Measurements from ENCODE around the genes GOSR1, ATAD5 and EVI2B.

DNA sequence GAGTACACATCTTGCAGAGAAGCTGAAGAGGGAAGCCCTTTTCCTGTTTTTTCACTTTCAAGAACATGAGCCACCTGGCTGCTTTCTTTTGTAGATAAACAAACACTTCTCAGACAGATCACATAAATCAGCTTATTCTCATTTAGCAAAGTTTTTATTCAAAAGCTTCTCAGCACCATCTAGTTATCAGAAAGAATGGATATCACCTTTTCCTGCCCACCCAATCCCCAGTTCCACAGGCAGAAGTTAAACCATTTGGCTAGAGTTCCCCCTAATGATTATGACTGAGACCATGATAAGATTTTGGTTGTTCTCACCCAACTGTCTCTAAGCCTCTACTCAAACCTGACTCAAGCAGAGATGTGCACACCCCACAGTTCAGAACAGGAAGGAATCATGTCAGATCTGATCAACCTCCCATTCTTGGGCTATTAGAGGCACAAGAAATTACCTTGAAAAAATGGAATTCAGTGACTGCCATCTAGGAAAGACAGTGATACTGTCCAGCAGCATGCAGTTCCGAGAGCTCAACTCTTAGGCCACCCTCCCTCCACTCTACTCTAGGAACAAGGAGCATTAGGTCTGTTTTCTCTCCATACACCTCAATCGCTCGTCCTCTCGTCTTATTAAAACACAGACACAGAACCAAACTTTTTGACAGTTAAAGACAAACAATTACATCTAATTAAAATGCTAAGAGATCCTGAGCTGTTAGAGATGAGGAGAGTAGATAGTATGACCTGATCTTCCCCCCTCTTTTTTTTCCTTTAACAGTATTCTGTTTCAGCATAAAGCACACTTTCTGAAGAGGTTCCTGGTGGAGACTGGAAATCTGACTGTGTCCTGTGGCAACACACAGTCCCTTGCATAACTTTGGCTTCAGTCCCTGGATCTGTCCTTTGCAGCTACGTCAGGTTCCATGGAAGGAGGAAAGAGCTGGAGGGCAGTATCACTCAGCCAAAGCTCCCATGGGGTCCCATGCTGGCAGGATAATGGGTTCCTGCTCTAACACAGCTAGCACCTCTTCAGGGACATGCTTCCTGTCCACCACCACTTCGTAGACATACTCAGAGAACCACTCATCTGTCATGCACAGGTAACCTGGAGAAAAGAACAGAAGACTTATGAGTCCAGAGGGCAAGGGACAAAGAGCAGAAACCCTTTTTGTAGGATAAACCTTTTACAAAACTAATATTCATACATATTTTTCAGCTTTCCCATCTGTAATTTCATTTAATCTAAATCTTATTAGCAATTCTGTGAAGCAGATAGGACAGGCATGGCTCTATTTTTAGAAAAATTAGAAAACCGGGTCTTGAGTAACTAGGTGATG lies 13.0 kb upstream of the SLC6A4 start:
- RRBS: no CpG with 5 or more reads among the region's 7 CpGs

DNA sequence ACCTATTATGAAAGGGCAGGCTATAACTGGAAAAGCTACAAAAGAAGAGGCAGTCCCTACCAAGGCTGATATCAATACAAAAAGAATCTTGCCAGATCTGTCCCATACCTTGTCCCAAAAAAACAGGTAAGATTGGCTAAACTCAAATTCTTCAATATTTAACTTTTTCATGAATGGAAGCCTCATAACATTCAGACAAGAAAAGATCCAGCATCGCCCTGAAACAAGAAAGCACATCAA lies 2.6 kb downstream of the BLMH start:
- RRBS: no CpG with 5 or more reads among the region's 1 CpG

DNA sequence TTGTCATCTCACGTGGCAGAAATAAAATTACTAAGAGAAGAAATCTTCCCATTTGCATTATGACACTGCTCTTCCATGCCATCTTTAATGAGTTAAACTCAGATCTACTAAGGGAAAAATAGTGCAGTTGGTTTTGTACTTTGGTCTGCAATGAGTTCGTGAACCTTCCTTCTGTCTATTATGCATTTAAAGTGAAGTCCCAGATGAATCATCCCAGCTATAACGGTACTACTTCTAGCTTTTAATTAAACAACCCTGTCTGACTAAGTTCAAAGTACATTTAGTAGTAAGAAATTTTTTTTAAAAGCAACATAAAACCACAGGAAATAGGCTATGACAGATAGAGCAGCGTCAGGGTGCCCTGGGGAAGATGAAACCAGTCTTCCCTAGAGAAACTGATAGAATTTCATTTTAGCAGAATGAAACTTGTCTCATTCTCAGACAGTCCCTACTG lies 1.8 kb downstream of the TMIGD1 start:
- RRBS: no CpG with 5 or more reads among the region's 4 CpGs

DNA sequence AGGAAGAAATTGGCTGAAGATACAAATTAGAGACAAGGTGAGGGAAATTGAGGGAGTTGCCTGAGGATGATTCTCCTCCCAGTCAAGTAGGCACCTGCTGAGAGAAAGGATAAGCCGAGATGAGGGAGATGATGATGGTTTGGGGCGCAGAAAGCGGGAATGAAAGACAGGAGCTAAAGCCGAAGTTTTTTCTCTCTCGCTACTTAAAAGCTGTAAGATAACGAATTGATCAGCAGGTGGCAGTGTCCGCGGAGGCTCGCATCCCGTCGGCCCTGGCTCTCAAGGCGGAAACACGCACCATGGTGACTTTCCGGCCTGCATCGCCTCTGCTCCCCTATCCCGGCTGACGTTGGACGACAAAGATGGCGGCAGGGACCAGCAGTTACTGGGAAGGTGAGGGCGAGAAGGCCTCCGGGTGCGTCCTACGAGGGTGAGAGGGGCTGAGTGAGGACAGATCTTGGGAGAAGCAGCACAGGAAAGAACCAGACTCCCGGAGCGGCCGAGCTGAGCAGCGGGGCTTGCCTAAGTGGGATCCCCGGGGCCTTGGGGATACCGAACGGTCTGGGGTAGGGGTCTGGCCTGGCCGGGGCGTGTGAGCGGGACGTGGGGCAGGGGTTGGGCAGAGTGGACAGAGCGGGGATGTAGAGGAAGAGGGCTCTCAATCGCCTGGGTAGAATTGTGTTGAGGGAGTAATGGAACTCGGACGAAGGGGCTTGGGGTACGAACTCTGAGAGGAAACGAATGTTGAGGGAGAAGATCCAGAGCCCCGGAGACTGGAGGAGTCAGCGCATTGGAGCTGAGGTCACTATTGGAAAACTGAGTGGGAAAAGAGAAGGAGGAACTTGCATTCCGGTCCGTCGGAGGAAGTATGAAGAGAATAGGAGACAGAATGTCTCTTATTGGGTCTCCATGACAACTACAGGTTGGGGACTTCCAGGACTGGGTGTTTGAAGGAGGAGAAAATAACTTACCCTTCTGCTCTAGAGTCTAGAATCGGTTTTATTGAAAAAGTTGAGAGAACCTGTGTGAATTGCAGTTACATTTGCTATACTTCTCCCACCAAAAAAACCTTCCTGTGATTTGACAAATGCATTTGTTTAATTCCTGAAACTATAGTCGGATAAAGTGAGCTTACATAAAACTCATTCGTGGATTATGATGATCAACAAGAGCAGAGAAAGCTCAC lies at the start of gene GOSR1:
Gene GOSR1 (plus strand): TSS at position 337 of the 1,186 bp plus-strand sequence.
- RRBS: 2% methylated on average over 19 of the region's 48 CpGs

GRCh38 chr17:30576129-30576575 lies 98.9 kb downstream of the GOSR1 start:
- RRBS: no CpG with 5 or more reads among the region's 15 CpGs

GRCh38 chr17:30822776-30823326 lies 1.6 kb downstream of the CRLF3 start:
- RRBS: 24% methylated on average over 3 of the region's 14 CpGs

GRCh38 chr17:30825520-30826268 lies 1.2 kb upstream of the CRLF3 start:
- RRBS: no CpG with 5 or more reads among the region's 15 CpGs

DNA sequence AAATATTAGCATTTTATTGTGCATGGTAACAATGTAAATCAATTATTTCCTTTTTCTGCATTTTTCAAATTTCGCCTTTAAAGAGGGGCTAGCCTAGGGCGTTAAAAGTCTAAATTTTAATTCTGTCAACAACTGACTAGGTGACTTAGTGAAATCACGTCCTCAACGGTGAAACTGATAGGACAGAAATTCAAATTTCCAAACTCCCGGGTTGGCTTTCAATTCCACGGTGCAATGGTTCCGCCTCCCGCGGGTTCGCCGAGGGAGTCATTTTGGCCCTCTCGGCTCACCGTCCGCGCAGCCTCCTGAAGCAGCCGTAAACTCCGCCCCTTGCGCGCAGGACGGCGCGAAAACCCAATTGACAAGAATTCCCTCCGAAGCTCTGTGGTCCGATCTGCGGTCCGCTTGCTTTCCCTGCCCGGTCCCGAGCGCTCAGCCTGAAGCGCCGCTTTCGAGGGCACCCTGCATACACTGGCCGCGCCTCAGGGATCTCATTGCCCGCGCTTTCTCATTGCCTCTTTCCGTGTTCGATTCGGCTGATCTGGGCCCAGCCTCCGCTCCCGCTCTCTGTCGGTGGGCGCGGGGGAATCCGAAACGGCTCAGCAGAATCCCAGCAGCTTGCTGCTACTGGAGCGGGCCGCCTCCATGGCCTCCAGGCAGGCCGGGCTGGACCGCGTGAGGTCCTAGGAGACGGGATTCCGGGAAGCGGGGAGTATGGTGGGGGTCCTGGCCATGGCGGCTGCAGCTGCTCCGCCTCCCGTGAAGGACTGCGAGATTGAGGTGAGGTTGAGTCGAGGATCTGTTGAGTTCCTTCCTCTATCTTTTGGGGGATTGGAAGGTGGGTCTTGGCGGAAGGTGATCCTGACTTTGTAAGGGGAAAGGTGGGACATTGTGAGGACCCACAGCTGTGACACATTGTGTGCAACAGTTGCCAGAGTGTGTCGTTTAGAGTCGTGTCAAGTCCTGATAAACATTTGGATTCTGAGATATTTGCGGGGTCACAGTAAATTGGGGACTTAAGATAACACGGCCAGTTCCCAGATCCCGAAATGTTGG lies at the start of gene ATAD5:
Gene ATAD5 (plus strand): TSS at position 333 of the 1,056 bp plus-strand sequence.
- RRBS: no CpG with 5 or more reads among the region's 65 CpGs

DNA sequence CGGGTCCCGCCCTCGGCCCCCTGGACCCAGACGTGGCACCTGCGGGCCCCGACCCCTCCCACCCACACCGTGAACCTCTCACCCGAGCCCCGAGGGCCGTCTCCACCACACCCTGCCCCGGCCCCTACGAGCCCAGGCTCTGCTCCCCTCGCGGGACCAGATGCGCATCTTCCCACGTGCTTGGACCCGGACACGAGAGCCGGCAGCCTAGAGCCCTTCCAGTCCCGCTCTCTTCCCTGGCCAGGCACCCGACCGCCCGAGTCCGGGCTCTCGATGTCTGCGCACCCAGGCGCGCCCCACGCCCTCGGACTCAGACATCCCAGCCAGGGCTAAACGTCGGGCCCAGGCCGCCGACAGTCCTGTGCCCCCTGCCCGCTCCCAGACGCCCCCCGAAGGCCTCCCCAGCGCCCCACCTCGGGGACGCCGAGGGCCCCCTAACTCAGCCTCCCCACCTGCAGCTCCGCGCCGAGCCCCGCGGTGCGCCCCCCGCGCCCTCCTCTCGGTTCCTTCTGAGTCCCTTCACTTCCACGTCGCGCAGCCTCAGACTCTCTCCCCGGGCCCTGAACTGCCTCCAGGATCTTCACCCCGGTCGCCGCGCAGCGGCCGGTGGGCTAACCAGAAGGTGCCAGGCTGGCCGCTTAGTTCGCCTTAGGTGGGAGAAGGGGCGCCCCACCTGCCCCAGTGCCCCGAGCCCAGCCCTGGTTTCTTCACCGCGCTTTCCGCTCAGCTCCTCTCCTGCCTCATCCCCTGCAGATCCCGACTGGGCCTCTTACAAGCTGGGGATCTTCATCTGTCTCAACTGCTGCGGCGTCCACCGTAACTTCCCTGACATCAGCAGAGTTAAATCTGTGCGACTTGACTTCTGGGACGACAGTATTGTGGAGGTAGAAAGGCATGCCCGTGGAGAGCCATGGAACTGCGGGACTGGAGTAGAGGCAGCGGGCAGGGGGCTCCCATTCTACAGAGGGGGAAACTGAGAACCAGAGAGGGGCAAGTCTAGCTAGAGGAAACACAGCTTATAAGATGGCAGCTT lies 758 bp downstream of the ADAP2 start:
- RRBS: 61% methylated on average over 14 of the region's 76 CpGs

DNA sequence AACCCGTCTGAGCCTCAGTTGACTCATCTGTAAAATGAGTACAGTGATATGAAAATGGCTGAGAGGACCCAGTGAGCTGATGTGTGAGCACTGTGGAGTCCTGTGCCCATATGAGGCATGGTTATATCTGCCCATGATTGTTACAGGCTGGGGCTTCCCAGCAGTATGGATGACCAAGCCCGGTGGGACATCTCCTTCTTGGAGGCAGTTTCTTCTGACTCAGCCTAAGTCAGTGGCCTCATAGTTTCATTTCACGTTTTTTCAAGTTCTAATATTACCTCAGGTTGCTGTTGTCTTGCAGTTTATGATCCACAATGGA lies 4.7 kb downstream of the ADAP2 start:
- RRBS: no CpG with 5 or more reads among the region's 3 CpGs

GRCh38 chr17:30933756-30934478 lies 12.2 kb downstream of the ADAP2 start:
- RRBS: no CpG with 5 or more reads among the region's 7 CpGs

GRCh38 chr17:31051952-31052590 lies 42.7 kb upstream of the NF1 start:
- RRBS: no CpG with 5 or more reads among the region's 6 CpGs

- RRBS: no CpG with 5 or more reads among the region's 3 CpGs
Measured at GRCh38 chr17:31158800-31159532, 64.2 kb downstream of the NF1 start.

DNA sequence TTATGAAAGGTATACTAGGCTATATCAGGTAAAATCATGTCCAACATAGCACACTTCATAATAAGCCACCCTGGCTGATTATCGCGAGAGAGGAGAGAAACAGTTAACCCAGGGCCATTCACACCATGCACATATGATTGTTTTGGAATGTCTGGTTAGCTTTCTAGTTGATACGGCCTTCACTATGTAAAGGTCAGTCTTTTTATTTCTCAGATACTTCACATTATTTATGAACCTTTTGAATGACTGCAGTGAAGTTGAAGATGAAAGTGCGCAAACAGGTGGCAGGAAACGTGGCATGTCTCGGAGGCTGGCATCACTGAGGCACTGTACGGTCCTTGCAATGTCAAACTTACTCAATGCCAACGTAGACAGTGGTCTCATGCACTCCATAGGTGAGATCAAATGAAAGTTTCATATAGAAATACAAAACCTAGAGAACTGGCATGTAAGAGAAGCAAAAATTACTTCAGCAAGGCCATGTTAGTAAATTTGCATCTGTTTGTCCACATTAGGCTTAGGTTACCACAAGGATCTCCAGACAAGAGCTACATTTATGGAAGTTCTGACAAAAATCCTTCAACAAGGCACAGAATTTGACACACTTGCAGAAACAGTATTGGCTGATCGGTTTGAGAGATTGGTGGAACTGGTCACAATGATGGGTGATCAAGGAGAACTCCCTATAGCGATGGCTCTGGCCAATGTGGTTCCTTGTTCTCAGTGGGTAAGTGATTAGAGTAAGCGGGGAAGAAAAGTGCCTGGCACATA lies 64.4 kb downstream of the OMG start:
- RRBS: no CpG with 5 or more reads among the region's 11 CpGs

DNA sequence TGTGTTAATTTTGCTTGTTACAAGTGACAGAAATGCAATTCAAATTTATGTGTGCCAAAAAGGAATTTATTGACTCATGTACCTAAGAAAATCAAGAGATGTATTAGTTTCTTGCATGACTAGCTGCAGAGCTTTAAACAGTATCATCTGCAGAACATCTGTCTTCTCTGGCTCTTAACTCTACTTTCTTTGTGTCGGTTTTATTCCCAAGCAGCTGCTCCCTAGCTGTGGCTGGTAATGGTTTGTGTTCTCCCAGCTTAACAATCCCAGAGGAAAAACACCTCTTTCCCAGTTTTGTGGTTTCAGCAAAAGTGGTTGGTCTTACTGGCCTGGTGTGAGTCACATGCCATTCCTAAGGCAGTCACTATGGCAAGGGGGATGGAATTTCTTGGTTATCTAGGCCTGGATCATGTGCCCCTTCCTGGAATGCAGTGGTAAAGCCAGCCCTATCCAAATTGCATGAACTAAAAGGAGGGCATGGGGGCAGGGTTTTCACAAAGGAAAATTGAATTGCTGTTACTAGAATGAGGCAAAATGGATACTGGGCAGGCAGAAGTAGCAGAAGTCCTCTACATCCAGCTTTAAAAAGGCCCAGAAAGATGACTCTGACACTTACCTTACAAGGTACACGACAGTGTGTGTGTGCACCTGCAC lies 27.4 kb downstream of the OMG start:
- RRBS: no CpG with 5 or more reads among the region's 2 CpGs

GRCh38 chr17:31309457-31310201 lies 4.2 kb downstream of the EVI2B start:
- RRBS: no CpG with 5 or more reads among the region's 5 CpGs

GRCh38 chr17:31313880-31314566 lies at the start of gene EVI2B:
Gene EVI2B, minus strand, starts transcription at chr17:31314054.
- RRBS: no CpG with 5 or more reads among the region's 3 CpGs

DNA sequence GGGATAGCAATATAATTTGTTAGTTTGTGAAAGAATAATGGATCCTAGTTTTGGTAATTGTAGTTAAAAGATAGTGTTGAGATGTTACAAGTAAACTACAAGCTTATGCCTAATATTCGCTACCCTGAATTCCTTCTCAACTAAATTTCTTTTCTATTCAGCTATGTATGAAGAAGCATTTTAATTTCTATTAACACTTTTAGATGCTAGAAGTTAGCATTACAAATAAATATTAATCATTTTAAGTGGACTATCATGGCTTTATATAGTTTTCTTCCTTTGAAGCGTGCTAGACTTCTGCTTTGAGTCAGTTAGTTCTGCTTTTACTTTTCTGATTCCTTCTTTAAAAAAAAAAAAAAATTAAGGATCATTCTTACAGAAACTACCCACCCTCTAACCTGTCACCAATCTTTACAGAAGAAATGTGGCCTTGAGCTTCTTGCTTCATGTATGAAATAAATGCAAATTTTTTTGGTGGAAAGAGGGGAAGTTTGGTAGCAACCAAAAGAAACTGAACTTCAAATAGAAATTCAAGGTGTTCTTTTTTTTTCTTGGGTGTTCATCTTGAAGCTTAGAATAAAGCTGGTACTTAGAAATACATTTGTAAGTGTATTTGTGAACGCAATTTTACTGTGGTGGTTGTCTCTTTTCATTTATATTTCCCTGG lies 2.3 kb downstream of the EVI2A start:
- RRBS: no CpG with 5 or more reads among the region's 3 CpGs

- RRBS: no CpG with 5 or more reads among the region's 1 CpG
Measured at GRCh38 chr17:31320911-31321229, 552 bp downstream of the EVI2A start.